Fallopian tube (tissue), 1 donor: ENCODE data around the gene GSTA4.

- PRO-cap = bidirectional peak, plus-strand start at chr6:52504678, minus-strand start at chr6:52504340
Observed at GRCh38 chr6:52504135-52505155, 72.4 kb downstream of the TRAM2 start.

- PRO-cap = unidirectional peak, plus-strand start at chr6:52517789; unidirectional peak, plus-strand start at chr6:52517893
Observed at GRCh38 chr6:52517343-52518467, 59.2 kb downstream of the TRAM2 start.

GRCh38 chr6:52522784-52523009 lies 54.2 kb downstream of the TRAM2 start:
- PRO-cap = no peak

- PRO-cap = no peak
Observed at GRCh38 chr6:52724890-52725747, 38.2 kb downstream of the GSTA2 start.

DNA sequence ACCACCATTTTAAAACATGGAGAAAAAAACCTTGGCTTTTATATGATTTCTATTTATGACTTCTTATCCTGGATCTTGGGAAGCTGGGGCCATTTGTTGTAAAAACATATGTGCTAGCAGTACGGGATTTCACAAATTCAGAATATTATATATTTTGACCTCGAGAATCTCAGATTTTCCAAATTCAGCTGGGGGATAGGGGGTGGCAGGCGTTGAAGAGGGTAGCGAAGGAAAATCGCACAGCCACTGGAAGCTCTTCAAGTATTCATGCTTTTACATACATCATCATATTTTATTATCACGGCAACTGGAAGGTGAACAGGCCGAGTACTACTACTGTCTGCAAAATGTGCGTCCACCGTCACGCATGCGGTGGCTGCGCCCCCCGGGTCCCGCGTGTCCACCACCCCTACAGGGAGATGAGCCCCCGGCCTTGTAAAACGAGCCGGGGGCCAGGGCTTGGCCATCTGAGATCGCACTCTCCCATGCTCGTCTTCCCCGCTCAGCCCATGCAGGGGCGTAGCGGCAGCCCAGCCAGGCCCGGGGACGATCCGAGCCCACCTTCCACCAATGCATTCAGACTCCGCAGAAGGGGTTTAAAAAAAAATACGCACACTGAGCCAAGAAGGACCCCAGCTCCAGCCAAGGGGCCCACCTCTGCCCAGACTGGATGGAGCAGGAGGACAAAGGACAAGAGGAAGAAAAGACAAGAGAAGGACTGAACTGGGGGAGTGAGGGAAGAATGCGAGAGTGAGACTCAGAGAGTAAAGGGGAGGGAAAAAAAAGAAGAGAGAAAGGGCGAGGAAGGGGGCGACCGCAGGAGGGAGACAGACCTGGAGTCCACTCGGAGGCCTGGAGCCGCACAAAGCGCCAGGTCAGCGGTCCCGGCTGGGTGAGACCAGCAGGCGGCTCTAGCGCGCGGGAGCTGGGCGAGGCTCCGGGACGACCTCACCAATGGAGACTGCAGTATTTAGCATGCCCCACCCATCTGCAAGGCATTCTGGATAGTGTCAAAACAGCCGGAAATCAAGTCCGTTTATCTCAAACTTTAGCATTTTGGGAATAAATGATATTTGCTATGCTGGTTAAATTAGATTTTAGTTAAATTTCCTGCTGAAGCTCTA lies at the start of gene GSTA4:
Gene GSTA4, minus strand, starts transcription at position 869 of the 1,124 bp plus-strand sequence.
- PRO-cap = bidirectional peak, plus-strand start outside the sequence, minus-strand start at position 864 of the sequence

- PRO-cap = unidirectional peak, minus-strand start at chr6:53066384; unidirectional peak, minus-strand start at chr6:53066438
Observed at GRCh38 chr6:53066206-53066737, 1.1 kb downstream of the FBXO9 start.

DNA sequence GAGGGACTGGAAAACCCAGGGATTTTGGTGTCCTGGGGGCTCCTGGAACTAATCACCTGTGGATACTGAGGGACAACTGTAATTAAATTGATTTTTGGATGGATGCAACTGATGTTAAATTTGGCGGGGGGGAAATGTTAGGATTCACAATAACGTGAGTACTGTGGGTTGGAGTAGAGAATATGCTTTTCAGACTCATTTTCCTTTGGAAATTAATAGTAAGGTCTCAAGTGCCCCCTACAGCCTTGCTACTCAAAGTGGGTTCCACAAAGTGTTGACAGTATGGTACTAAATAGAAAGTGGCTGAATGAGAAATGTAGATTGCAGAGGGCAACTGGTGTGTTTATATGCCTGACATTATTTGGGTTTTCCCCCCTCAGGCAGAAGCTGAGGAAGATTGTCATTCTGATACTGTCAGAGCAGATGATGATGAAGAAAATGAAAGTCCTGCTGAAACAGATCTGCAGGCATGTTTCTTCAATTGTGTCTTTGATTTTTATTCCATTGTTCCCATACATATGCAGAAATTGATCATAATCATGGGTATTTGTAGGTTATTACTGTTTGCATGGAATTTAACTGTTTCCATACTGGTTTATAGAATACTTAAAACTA lies 5.6 kb downstream of the FBXO9 start:
- PRO-cap = no peak

DNA sequence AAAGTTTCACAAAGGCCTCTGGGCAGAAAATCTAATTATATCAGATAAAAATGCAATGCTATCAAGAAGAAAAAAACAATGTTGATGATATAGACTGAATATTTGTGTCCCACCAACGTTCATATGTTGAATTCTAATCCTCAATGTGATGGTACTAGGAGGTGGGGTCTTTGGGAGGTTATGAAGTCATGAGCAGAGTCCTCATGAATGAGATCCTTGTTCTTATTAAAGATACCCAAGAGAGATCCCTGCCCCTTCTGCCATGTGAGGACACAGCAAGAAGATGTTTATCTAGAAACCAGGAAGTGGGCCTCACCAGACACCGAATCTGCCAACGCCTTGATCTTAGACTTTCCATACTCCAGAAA lies 67.6 kb upstream of the GCM1 start:
- PRO-cap = no peak

- PRO-cap = no peak
Observed at GRCh38 chr6:53326411-53327453, 22.0 kb downstream of the ELOVL5 start.

- PRO-cap = no peak
Observed at GRCh38 chr6:53433410-53433803, 84.7 kb upstream of the ELOVL5 start.

GRCh38 chr6:53465934-53466557 lies 78.9 kb downstream of the GCLC start:
- PRO-cap = no peak

- PRO-cap = no peak
Observed at GRCh38 chr6:53508436-53509018, 36.4 kb downstream of the GCLC start.

GRCh38 chr6:53539659-53540117 lies 5.2 kb downstream of the GCLC start:
- PRO-cap = no peak

DNA sequence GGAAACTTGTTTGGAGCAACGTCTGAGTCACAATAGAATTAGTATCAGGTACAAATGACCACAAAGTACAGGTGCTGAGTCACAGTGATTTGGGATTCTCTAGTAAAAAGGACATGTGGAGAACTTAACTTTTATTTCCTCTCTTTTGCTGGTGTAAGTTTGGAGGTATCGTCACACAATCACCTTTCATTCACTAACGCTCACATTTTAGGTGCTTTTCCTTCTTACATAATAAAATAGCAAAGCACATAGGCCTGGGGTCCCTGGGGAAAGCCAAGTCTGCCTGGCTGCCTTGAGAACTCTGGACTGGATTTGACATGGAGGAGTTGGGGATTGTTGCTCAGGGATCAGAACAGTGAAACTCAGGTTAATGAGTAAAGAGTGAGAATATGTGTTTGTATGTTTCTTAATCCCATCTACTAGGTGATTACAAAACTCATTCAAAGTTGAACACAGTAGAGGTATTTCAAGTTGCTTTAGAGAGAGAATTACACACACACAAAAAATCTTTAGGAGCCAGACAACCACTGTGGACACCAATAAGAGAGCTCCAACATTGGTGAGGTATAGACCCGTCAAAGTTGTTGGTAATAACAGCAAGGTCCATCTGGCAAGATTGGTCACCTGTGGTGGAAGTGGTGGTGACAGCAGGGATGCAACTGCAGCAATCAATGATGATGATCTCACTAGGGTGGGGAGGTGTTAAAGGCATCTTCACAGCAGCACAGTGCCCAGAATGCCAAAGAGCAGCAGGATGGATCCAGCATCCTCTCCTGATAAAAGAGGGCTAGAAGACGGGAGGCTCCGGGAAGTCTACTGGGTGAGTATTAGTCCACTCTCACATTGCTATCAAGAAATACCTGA lies 49.3 kb downstream of the KLHL31 start:
- PRO-cap = bidirectional peak, plus-strand start at position 82 of the sequence, minus-strand start outside the sequence

DNA sequence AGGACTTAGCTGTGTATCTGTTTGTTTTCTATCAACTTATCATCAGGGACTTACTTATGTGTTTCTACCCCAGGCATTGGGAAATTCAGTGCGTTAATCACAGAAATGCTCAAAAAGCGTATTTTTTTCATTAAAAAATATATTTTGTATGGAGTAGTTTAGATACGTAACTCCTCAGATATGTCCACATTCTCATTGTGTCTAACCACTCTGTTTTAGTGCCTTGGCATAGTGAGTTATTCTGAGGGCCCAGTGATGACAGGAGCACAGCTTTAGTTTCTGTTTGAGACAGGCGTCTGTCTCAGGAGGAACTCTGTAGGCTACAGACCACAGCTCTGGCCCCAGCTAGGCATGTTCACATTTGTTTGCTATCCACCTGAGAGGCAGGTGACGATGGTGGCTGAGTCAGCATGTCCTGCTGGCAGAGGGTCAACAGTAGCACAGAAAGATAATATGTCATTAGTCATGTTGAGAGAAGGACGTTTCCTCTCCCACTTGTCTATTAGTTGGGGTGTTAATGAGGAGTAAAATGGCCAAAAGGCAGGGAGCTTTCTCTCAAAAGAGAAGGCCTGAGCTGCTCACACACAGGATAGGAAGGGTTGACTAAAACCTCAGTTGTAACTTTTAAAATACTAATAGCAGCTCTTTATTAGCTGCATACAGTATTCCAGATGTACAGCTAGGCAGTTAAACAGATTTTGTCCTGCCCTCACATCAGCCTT lies 16.3 kb downstream of the LRRC1 start:
- PRO-cap = no peak

DNA sequence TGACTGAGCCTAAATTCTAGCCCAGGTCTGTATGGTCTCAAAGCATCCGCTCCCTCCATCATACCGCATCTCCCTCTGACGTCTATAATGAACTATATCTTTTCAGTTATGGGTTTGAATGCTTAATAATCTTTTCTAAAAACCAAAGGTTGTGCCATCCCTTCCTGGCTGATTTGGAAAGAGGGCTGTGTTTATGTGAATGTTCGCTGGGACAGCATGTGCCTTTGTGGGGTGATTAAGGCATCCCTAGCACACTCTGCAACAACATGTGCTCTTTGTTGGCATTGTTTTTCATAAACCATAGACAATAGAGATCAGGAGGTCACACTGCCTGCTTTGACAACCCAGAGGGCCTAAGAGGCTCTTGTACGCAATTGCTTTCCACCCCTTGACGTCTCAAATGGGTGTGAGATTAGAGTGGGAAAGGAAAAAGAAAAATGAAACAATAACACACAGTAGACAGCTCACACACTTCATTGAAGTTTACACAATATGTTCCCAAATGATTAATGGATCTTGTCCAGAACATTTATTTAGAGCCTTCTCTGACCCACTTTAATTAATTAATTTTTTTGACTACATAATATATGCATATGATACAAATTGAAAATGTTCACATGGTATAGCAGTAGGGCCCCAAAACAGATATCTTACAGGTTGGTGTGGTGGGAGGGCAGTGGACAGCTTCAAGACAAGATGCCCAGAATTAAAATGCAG lies 116.1 kb downstream of the LRRC1 start:
- PRO-cap = no peak

GRCh38 chr6:53929199-53930289 lies 134.7 kb downstream of the LRRC1 start:
- PRO-cap = bidirectional peak, plus-strand start at chr6:53929946, minus-strand start at chr6:53929785

DNA sequence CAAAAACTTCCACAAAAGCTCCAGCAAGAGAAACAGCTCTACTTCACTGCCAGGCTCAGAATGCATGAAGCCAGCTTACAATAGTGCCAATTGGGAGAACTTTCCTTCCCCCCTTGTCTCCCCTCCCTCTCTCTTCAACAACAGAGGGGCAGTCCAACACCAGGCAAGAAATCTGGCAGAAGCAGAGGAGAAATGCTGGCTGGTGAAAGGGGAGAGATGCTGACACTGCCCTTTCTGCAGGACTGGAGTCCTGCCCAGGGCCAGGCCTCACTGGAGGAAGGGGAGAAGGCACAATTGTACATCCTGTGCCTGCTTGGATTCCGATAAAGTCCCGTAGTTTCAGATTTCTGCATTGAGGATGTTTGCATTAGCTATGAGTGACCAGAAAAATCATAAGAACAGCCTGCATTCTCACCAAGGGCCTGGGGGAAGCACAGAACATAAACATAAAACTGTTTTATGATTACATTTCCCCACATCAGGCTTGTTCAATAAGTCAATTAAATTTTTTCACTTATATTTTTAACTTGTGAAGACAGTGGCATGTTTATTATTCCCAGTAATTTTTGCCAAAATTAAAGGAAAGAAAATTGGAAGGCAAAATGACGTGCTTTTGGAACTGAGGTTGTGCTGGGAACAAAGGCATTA lies 148.7 kb downstream of the LRRC1 start:
- PRO-cap = no peak

- PRO-cap = no peak
Observed at GRCh38 chr6:54009024-54009539, 102.2 kb upstream of the MLIP start.

GRCh38 chr6:54848348-54848633 lies 1.7 kb downstream of the FAM83B start:
- PRO-cap = no peak